Heart left ventricle (tissue), 7 donors: Measurements from ENCODE around the genes UGT2A3, UGT2B11, UGT2A1, CSN1S1, HTN3, PRR27, MUC7 and GC.

DNA sequence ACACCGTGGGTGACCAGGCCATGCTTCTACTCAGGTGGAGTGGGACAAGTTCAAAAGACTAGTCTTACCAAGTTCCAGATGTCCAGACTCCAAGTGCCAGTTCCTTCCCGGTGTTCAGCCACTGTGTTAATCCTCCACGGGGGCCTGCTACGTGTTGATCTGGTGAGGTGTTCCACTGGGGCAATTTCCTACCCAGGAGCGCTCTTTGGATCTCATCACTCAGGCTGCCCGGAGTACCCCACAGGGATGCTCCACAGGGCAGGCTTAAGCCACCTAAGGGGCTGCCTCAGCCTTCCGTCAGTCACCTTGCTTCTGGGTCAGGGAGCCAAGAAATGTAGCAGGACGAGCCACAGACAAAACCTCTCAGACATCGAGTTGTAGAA, 248 bp downstream of the UGT2B17 start:
- PRO-cap, 6 experiments: no peak in any of the 6 experiments
- RAMPAGE, long total RNA, 2 experiments: no peak in any of the 2 experiments
- RRBS: no CpG with 5 or more reads among the region's 9 CpGs

DNA sequence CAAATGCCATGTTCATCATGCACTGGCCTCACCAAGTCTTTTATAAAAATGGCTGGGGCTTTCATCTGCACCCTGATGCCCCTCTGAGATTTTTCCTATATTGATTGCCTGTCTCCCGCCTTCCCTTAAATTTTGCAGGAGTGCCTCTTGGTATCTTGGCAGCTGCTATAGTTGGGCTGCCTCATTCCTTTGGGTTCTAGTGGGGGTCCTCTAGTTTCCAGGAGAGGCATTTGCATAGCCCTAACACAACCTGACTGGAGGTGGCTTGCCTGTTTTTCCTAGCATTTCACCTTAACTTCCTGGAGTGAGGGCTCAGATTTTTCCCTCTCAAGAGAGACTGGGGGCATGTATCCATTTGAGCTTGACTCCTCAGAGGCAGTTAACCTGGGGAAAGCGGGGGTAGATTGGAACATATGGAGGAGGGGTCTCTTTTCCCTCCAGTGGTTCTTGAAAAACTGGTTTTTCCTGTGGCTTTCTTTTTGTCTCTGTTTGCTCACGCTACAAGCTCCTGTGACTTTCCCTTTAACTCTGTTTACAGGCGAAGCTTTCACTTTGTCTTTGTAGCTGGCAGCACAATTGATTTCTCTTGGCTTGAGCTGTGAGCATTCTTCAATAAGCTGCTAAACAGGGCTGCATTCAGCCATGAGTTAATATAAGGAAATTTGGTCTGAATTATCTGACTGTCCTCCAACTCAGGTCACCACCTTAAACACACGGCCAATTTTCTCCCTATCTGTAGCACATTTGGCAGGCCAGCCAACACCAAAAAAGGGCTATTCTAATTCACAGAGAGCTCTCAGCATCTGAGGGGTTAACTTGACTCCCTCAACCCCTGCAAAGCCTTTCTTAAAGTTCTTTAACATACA, 45.8 kb downstream of the UGT2A3 start:
- PRO-cap, 6 experiments: no peak in any of the 6 experiments
- RAMPAGE, long total RNA, 2 experiments: no peak in any of the 2 experiments
- RRBS: no CpG with 5 or more reads among the region's 5 CpGs

DNA sequence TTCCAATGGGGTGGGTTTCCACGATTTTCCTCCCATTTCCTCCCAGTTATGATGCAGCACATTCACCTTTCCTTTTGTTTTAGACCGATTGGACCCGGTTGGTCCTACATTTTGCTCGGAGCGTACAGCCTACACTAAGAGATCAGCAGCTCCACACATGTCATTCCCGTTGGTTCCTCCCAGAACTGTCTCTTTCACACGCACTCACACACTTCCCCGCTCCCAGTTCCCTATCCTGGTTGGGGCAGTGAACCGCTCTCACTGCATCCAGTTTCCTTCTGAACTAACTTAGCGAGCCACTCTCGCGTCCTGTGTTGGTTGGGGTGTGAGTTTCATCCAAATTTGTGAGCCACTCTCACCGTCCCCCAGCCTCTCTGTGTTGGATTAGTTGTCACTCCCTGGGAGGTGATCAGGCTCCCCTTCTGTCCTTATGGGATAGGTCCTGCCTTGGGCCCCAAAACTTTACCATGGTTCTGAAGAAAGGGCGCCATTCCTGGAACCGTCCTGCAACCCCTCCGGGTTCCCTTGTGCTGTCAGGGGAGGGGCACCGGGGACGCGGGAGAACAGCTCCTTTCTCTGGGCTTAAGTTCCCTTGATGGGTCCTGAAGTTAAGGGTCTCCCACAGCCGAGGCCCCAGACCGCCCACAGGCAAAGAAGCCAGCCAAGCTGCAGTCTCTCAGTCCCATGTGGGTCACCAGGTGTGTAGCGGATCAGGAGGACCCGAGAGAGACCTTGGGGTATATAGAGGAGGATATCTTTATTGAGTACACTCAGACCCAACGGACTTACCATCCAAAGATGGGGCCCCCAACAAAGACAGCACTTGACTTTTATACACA, 45.0 kb downstream of the UGT2A3 start:
- PRO-cap, 6 experiments: no peak in any of the 6 experiments
- RAMPAGE, long total RNA, 2 experiments: no peak in any of the 2 experiments
- RRBS: no CpG with 5 or more reads among the region's 24 CpGs

DNA sequence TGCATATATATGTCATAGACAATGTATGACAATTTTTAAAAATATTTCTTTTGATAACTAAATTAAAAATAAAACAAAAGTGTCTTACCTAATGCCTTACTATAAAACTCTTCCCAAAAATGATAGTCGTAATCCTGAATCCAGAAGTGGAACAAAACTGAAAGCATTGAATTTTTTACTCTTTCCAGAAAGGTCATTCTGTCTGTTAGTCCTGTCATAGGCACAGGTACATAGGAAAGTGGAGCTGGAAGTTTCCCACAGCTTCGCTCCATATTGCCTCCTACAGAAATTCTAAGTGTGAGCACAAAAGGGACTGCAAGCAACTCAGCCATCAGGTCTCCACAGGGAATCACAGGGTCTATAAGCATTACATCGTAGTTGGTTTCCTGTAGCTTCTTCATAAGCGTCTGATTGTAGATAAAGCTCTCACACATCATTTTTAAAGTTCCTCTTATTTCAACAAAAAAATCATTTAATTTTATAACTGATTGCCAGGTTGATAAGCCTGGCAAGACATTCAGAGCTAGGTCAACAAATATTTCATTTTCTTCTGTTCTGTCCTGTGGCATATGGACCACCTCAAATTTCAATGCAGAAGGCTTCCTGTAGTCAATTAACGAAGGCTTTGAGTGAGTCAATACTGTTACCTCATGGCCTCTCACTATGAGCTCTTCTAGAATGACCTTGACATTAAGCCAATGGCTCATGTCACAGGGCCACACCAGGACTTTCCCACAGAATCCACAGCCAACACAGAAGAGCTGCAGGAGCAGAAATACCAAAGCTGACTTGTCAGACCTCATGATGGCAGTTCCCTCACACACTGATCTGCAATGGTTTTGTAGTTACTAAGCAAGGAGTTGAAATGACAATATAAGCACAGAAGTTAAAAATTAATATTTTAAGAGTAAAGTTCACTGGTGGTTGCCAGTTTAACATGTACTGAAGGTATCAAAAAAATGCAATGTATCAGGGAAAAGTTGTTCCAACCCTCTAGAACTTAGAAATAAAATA, at the start of gene UGT2A3:
TSS of gene UGT2A3 (minus strand) at position 847 of the 1,014 bp plus-strand sequence.
- PRO-cap, 6 experiments: no peak in any of the 6 experiments
- RAMPAGE, long total RNA, 2 experiments: no peak in any of the 2 experiments
- RRBS: no CpG with 5 or more reads among the region's 5 CpGs

DNA sequence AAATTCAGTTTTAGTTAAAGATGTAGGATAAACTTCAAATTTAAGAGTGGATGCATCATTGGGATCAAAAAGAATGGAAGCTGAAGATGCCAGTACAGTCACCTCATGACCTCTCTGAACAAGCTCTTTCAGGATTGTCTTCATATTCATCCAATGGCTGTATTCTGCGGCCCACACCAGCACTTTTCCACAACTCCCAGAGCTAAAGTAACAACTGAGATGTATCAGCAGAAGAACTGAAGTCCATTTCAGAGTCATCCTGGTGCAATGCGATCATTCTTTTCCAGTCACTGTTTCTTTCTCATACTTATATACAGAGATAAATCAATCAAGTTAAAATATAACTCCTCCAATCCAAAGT, at the start of gene UGT2B11:
TSS of gene UGT2B11 (minus strand) at position 284 of the 361 bp plus-strand sequence.
- PRO-cap, 6 experiments: no peak in any of the 6 experiments
- RAMPAGE, long total RNA, 2 experiments: no peak in any of the 2 experiments
- RRBS: no CpG with 5 or more reads among the region's 2 CpGs

GRCh38 chr4:69495154-69495671, 492 bp downstream of the UGT2B4 start:
- PRO-cap, 6 experiments: no peak in any of the 6 experiments
- RAMPAGE, long total RNA, 2 experiments: no peak in any of the 2 experiments
- RRBS: no CpG with 5 or more reads among the region's 4 CpGs

DNA sequence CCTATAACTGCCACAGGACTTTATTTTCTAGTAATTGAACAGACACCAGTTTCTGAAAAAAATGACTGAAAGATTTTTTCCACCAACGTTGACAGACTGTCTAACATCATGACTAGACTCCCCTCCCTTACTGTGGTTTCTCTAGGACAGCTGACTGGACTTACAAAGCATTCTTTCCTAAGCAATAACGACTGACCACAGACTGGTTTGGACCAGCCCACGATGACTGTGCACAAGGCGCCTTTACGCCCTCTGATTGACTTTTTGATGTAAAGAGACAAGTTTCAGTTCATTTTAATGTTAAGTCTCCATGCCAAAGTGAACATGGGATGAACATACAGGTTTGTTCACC, 50.4 kb upstream of the UGT2B4 start:
- PRO-cap, 6 experiments: no peak in any of the 6 experiments
- RAMPAGE, long total RNA, 2 experiments: no peak in any of the 2 experiments
- RRBS: no CpG with 5 or more reads among the region's 5 CpGs

- PRO-cap, 6 experiments: no peak in any of the 6 experiments
- RAMPAGE, long total RNA, 2 experiments: no peak in any of the 2 experiments
- RRBS: no CpG with 5 or more reads among the region's 2 CpGs
These were observed at the start of gene UGT2A1 for GRCh38 chr4:69653069-69653405. Gene UGT2A1 (minus strand): TSS chr4:69653247.

DNA sequence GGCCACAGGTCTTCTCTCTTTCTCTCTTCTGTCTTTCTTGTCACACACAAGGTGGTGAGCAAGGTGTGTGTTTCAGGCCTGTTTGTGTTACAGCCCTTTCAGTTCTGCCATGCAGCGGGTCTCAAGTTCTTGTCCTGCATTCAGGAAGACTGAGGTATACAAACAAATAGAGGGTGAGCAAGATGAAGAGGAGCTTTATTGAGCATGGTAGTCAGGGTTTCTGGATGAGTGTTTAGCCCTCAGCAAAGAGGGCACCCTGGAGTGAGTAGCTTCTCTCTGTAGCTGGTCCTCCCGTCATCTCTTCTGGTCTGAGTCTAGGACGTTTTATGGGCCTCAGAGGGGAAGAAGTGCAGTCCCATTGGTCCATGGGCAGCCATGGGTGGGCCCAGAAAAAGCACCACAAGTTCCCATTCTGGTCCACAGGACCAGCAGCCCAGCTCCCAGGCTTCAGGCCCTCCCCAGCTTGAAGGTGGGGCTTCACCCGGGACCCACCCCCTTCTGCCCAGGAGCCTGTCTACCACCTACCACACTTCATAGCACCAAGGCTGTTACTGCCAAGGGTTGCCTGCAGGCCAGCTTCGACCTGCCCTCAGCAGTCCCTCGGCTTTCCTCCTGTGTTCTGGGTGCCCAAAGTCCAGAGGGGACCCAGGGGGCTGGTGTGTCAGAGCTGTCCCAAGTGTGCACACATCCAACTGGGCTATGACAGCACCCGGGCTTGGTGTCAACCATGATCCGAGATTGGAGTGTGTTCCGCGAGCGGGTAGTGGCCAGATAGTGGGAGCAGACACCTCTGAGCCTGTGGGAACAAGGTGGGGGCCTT, 17.1 kb downstream of the SULT1B1 start:
- PRO-cap, 6 experiments: no peak in any of the 6 experiments
- RAMPAGE, long total RNA, 2 experiments: no peak in any of the 2 experiments
- RRBS: no CpG with 5 or more reads among the region's 11 CpGs

DNA sequence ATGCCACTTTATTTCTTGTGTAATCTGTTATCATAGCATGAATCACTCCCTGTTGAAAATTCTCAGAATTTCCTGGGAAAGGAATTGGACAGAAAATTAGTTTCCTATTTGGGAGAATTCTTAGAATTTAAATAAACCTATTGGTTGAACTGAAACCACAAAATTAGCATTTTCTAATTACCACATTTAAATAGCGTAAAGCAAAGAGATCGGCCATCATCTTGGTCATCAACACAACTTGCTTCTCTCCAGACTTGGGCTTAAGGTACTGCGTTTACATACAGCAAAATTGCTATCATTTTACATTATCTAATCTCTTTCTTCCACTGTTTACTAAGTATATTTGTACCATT, at the start of gene CSN1S1:
TSS of gene CSN1S1 (plus strand) at position 216 of the 353 bp plus-strand sequence.
- PRO-cap, 6 experiments: no peak in any of the 6 experiments
- RAMPAGE, long total RNA, 2 experiments: no peak in any of the 2 experiments
- RRBS: no CpG with 5 or more reads among the region's 3 CpGs

GRCh38 chr4:70028030-70028564, at the start of gene HTN3:
Gene HTN3 (plus strand): TSS chr4:70028459.
- PRO-cap, 6 experiments: no peak in any of the 6 experiments
- RAMPAGE, long total RNA, 2 experiments: no peak in any of the 2 experiments
- RRBS: no CpG with 5 or more reads among the region's 9 CpGs

GRCh38 chr4:70153803-70154331, at the start of gene PRR27:
Gene PRR27 (plus strand): TSS chr4:70154237.
- PRO-cap, 6 experiments: no peak in any of the 6 experiments
- RAMPAGE, long total RNA, 2 experiments: no peak in any of the 2 experiments
- RRBS: no CpG with 5 or more reads among the region's 4 CpGs

DNA sequence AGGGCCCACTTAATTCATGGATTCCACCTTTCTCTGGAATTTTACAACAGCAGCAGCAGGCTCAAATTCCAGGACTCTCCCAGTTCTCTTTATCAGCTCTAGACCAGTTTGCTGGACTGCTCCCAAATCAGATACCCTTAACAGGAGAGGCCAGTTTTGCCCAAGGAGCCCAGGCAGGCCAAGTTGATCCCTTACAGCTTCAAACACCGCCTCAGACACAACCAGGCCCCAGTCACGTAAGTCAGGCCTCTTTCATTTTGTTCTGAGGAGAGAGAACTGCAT, 2.3 kb downstream of the ODAM start:
- PRO-cap, 6 experiments: no peak in any of the 6 experiments
- RAMPAGE, long total RNA, 2 experiments: no peak in any of the 2 experiments
- RRBS: no CpG with 5 or more reads among the region's 2 CpGs

DNA sequence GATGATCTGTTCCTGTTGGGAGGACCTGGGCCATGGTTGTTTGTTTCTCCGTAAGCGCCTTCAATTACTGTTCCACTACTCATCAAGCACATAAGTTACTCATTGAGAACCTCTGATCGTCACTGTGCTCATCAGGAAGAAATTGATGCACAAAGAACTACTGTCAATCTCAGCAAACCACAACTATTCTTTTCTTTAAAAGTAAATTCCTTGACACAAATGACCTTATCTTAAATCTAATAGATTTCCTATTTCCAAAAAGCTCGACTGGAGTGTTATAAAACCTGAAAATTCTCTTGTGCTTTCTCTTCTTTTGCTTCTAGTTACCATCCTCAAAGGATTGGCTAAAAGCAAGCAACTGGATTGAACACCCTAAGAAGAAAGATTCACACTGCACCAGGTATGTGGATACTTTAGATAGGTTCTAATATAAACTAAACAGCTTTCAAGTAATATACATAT, at the start of gene MUC7:
TSS of gene MUC7 (plus strand) at position 306 of the 462 bp plus-strand sequence.
- PRO-cap, 6 experiments: no peak in any of the 6 experiments
- RAMPAGE, long total RNA, 2 experiments: no peak in any of the 2 experiments
- RRBS: no CpG with 5 or more reads among the region's 4 CpGs

GRCh38 chr4:70712609-70713687, 8.8 kb upstream of the RUFY3 start:
- PRO-cap, 6 experiments: no peak in any of the 6 experiments
- RAMPAGE, long total RNA, 2 experiments: no peak in any of the 2 experiments
- RRBS: no CpG with 5 or more reads among the region's 12 CpGs

DNA sequence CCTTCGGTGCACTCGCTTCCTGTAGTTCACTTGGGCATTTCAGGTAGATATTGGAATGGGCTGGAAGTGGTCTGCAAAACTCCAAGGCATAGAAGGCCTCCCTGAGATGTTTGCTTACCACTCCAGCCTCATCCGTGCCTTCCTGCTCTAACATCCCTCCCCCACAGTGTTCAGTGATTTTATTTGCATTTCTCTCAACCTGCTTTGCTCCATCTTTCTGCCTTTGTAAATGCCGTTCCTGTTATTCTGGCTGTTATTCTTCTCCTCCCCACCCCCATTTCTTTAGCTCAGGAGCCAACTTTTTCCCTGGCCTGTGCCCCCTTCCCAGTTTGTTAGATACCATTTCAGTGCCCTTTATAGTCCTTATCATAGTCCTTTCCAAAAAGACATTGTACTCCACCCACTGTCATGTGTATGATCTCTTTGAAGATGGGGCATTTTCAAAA, 25.6 kb downstream of the MOB1B start:
- PRO-cap, 6 experiments: no peak in any of the 6 experiments
- RAMPAGE, long total RNA, 2 experiments: no peak in any of the 2 experiments
- RRBS: no CpG with 5 or more reads among the region's 4 CpGs

GRCh38 chr4:71230751-71232147, 44.2 kb downstream of the SLC4A4 start:
- PRO-cap, 6 experiments: peak in 5 of 6 experiments; most common plus-strand start chr4:71231417 (in 4); most common minus-strand start chr4:71231167 (in 2)
- RAMPAGE, long total RNA, 2 experiments: no peak in any of the 2 experiments
- RRBS: no CpG with 5 or more reads among the region's 20 CpGs

GRCh38 chr4:71419658-71420355, 232.7 kb downstream of the SLC4A4 start:
- PRO-cap, 6 experiments: no peak in any of the 6 experiments
- RAMPAGE, long total RNA, 2 experiments: no peak in any of the 2 experiments
- RRBS: no CpG with 5 or more reads among the region's 17 CpGs

- PRO-cap, 6 experiments: no peak in any of the 6 experiments
- RAMPAGE, long total RNA, 2 experiments: no peak in any of the 2 experiments
These were observed at the start of gene GC for GRCh38 chr4:71783899-71784223. Gene GC (minus strand): TSS chr4:71784079.

DNA sequence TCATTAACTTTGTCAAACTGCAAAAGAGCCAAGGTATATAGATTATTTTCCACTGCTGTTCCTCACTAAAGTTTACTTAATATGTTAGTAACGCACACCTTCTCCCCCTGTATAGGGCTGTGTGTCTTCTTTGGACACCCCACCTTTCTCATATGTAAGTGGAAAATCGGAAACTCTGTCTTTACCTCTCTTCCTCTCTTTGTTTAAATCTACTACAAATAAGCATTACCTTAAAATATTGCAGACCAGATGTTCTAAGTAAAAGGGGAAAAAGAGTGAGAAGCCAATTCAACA, 348 bp upstream of the GC start:
- PRO-cap, 6 experiments: no peak in any of the 6 experiments
- RAMPAGE, long total RNA, 2 experiments: no peak in any of the 2 experiments
- RRBS: no CpG with 5 or more reads among the region's 2 CpGs